Upper lobe of left lung (tissue), 5 donors: ENCODE measurements around a stretch of chr12.

DNA sequence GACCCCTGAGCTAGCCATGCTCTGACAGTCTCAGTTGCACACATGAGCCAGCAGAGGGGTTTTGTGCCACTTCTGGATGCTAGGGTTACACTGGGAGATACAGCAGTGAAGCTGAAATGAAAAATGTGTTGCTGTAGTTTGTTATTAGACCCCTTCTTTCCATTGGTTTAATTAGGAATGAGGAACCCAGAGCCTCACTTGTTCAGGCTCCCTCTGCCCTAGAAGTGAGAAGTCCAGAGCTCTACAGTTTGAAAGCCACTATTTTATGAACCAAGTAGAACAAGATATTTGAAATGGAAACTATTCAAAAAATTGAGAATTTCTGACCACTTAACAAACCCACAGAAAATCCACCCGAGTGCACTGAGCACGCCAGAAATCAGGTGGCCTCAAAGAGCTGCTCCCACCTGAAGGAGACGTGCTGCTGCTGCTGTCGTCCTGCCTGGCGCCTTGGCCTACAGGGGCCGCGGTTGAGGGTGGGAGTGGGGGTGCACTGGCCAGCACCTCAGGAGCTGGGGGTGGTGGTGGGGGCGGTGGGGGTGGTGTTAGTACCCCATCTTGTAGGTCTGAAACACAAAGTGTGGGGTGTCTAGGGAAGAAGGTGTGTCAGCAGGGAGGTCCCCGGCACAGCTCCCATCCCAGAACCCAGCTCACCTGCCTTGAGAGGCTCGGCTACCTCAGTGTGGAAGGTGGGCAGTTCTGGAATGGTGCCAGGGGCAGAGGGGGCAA, 50.1 kb upstream of the IQSEC3 start:
- PRO-cap, 2 experiments = no peak in any of the 2 experiments
- RAMPAGE, long total RNA, 4 experiments = start-site peak on the minus strand in 1 of 4 experiments, centred at position 482 of the sequence, 11 reads per replicate

DNA sequence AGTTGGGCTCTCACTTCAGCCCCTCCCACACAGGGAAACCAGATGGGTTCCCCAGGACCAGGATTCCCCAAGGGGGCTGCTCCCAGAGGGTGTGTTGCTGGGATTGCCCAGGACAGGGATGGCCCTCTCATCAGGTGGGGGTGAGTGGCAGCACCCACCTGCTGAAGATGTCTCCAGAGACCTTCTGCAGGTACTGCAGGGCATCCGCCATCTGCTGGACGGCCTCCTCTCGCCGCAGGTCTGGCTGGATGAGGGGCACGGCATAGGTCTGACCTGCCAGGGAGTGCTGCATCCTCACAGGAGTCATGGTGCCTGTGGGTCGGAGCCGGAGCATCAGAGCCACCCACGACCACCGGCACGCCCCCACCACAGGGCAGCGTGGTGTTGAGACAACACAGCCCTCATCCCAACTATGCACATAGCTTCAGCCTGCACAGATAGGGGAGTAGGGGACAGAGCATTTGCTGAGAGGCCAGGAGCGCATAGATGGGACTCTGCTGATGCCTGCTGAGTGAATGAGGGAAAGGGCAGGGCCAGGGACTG, 39.9 kb upstream of the IQSEC3 start:
- PRO-cap, 2 experiments = no peak in any of the 2 experiments
- RAMPAGE, long total RNA, 4 experiments = no peak in any of the 4 experiments

DNA sequence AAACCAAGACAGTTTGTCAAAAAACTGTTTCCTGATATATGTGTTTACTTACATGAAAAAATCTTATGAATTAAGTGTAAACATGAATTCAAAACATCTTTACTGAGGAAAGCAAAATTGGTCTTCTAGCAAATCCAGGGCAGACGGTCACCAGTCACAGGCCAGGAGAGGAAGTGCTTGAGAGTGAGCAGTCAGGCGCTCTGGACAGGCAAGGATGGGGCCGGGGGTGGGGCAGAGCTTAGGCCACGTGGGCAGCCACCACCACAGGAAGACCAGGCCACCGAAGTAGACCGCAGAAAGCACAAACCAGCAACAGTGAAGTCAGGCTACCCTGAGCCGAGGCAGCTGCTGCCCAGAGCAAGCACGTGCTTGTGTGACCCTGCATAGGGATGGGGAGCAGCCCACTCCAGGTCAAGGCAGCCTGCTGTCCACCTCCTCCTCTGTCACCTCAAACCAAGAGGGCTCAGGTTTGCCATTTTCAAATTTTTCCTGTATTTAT, 33.5 kb downstream of the SLC6A12 start:
- PRO-cap, 2 experiments = peak in 1 of 2 experiments; most common plus-strand start position 315 of the sequence (in 1); most common minus-strand start position 175 of the sequence (in 1)
- RAMPAGE, long total RNA, 4 experiments = no peak in any of the 4 experiments

- PRO-cap, 2 experiments = no peak in any of the 2 experiments
- RAMPAGE, long total RNA, 4 experiments = no peak in any of the 4 experiments
Observed at GRCh38 chr12:203408-204018, 10.4 kb downstream of the SLC6A12 start.

DNA sequence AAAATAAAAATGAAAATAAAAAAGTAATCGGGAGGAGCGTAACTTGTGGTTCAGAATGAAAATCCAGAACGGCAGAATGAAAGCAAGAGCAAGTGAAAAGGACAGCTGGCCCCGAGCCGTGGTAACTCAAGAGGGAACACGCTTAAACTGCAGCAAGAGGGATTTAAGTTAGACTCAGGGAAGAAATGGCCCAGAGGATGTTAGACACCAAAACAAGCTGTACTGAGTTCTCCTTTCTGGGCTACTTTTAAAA, 1.5 kb downstream of the SLC6A12 start:
- PRO-cap, 2 experiments = no peak in any of the 2 experiments
- RAMPAGE, long total RNA, 4 experiments = no peak in any of the 4 experiments

- PRO-cap, 2 experiments = no peak in any of the 2 experiments
- RAMPAGE, long total RNA, 4 experiments = no peak in any of the 4 experiments
Observed at GRCh38 chr12:402073-402482, 634 bp downstream of the CCDC77 start.

- PRO-cap, 2 experiments = peak in 1 of 2 experiments; most common plus-strand start chr12:562094 (in 1)
- RAMPAGE, long total RNA, 4 experiments = start-site peak on the plus strand in 2 of 4 experiments, at chr12:561940-562421 at its widest, 16 to 18 reads per replicate
Observed at GRCh38 chr12:561772-562524, 101.3 kb downstream of the NINJ2 start.

DNA sequence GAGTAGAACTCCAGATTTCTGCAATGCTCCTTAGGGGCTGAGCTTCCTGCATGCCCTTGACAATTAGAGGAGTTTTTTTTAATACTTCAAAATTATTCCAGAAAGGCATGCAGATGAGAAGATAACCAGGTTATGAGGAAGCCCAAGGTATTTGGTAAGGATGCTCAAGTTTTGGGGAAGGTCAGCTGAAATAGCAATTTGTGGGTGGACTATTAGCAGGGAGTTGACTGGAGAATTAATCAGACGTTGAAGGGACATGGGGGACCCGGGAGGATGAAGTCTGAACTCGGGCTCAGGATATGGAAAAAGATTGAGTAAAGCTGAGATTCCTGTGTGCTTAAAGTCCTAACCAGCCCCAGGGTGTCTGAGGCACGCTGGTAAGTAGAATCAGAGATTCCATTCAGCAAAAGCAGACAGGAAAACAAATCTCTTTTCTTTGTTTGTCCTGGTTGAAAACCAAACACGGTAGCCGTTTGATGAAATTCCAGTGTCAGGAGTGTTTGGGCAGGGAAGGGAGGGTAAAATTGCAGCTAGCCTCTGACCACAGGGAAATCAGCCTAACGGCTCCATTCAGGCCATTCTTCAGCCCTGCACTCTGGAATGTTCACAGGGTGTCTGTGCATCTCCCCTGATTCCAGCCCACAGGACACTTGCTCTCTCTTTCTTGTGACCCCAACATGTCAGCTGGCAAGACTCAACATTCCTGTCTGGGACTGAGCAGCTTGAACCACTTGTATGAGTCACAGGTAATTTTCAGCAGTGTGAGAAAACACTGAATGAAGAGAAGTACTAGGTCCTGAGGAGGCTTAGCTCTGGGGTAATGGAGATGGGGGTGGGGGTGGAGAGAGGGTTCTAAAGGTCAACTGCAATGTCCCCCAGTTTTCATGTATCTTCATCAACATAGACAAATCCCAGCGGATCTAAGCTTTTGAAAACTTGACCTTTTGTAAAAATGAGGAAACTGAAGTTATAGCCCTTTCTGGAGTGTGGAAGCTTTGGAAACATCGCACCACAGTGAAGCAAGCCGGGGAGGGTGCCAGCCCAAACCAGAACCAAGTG, 31.0 kb downstream of the NINJ2 start:
- PRO-cap, 2 experiments = no peak in any of the 2 experiments
- RAMPAGE, long total RNA, 4 experiments = no peak in any of the 4 experiments

GRCh38 chr12:663733-664130, 487 bp upstream of the NINJ2 start:
- PRO-cap, 2 experiments = no peak in any of the 2 experiments
- RAMPAGE, long total RNA, 4 experiments = no peak in any of the 4 experiments

- PRO-cap, 2 experiments = no peak in any of the 2 experiments
- RAMPAGE, long total RNA, 4 experiments = no peak in any of the 4 experiments
Observed at GRCh38 chr12:666656-667174, 3.5 kb upstream of the NINJ2 start.

GRCh38 chr12:750860-751499, 1.4 kb upstream of the WNK1 start:
- PRO-cap, 2 experiments = peak in 2 of 2 experiments; most common plus-strand start chr12:751278 (in 2); most common minus-strand start chr12:751271 (in 2)
- RAMPAGE, long total RNA, 4 experiments = no peak in any of the 4 experiments

GRCh38 chr12:816552-817091, 64.2 kb downstream of the WNK1 start:
- PRO-cap, 2 experiments = no peak in any of the 2 experiments
- RAMPAGE, long total RNA, 4 experiments = no peak in any of the 4 experiments

DNA sequence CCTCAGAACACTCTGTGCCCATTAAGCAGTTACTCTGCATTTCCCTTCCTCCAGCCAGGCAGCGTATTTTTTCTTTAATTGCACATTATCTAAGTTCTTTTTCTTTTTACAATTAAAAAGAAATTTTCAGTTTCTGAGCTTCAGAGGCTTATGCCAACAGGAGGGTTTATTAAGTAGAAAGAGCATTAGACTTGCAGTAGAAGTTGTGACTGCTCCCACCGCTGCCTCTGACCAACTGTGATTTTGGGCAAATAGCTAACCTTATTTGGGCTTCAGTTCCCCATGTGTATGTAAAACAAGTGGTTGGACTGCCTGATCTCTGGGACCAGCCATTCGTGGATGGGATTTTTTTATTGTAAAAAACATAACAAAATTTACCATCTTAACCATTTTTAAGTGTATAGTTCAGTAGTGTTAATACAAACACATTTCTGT, 65.8 kb downstream of the WNK1 start:
- PRO-cap, 2 experiments = no peak in any of the 2 experiments
- RAMPAGE, long total RNA, 4 experiments = no peak in any of the 4 experiments

GRCh38 chr12:860919-861418, 88.5 kb downstream of the RAD52 start:
- PRO-cap, 2 experiments = no peak in any of the 2 experiments
- RAMPAGE, long total RNA, 4 experiments = no peak in any of the 4 experiments

DNA sequence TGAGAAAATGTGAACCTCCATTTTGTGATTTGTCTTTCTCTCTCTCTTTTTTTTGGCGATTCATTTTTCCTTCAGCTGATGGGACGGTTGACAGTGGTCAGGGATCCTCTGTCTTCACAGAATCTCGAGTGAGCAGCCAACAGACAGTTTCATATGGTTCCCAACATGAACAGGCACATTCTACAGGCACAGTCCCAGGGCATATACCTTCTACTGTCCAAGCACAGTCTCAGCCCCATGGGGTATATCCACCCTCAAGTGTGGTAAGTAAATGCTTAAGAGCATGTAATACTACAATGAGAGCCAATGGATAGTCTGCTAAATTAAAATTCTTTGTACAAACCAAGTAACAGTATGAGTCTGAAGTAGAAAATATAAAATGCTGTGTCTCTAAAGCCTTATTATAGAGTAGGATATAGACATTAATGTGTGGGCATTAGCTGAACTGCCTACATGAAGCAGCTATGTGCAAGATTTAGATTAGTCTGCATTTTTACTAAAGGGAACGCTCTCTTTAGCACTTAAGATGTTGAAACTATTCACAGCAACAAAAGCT, 87.4 kb downstream of the RAD52 start:
- PRO-cap, 2 experiments = no peak in any of the 2 experiments
- RAMPAGE, long total RNA, 4 experiments = no peak in any of the 4 experiments

GRCh38 chr12:991463-992167, 592 bp downstream of the ERC1 start:
- PRO-cap, 2 experiments = no peak in any of the 2 experiments
- RAMPAGE, long total RNA, 4 experiments = no peak in any of the 4 experiments

DNA sequence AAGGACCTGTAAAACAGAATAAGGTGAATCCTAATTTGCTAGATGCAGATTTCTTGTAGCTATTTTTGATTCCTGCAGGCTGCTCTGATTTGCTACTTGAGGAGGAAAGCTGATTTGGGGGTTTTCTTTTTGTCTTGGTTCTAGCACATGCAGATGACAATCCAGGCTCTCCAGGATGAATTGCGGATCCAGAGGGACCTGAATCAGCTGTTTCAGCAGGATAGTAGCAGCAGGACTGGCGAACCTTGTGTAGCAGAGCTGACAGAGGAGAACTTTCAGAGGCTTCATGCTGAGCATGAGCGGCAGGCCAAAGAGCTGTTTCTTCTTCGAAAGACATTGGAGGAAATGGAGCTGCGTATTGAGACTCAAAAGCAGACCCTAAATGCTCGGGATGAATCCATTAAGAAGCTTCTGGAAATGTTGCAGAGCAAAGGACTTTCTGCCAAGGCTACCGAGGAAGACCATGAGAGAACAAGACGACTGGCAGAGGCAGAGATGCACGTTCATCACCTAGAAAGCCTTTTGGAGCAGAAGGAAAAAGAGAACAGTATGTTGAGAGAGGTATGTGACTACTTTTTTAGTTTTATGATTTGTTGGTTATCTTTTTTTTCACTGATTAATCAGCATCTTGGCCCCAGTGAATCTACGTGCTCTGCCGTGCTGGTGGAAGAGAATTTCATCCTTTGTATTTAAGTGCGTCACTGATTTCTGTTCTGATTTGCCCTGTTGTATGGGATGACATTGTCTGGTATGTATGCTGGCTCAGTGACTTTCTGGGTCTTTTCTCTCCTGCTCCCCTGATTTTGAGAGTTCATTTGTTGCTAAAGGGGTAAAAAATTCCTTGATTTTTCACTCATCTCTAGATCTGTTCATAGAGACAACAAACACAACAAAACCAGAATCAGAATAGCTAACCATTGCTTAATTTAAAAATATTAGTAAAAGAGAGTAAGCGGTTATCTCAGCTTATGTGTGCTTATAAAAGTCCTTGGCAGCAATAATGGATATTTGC, 92.3 kb downstream of the ERC1 start:
- PRO-cap, 2 experiments = no peak in any of the 2 experiments
- RAMPAGE, long total RNA, 4 experiments = start-site peak on the plus strand in 2 of 4 experiments, centred at positions 381 to 552 of the sequence, 19 to 85 reads per replicate

GRCh38 chr12:1115677-1116286, 124.8 kb downstream of the ERC1 start:
- PRO-cap, 2 experiments = no peak in any of the 2 experiments
- RAMPAGE, long total RNA, 4 experiments = start-site peak on the plus strand in 3 of 4 experiments, at chr12:1115905-1116031 at its widest, 67 to 116 reads per replicate

- PRO-cap, 2 experiments = no peak in any of the 2 experiments
- RAMPAGE, long total RNA, 4 experiments = start-site peak on the plus strand in 3 of 4 experiments, at chr12:1141706-1141780 at its widest, 59 to 66 reads per replicate
Observed at GRCh38 chr12:1141577-1141851, 150.5 kb downstream of the ERC1 start.

DNA sequence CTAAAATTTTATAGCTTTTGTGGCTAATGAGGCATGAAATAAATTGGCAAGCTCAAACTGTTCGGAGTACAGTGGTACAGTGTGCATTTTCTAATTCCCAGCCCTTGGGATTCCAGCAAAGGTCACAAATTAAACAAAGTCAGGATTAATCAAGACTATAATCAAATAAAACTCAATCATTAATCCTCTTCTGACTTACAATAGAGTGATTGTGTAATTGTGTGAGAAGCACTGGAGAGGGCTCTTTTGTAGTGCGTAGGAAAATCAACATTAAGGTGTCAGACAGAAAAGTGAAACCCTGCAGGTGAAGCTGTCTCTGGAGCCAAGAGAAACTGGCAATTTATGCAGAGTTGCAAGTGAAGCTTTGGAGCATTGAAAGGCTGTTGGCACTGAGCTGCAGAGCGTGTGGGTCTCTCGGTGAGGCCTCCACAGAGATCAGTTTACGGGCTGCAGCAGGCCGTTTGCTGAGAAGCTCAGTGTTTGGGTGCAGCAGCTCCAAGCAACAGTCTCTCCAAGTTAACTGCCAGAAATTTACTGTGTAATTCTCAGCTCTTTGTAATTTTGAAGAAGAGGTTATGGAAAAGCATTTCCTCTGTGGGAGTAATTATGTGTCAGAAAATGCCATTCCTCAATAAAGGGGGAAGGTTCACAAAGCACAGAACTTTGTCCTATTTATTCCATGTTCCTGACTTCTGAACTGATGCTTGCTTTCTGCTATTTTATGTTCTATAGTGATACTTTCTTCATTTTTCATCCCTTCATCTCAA, 275.8 kb downstream of the FBXL14 start:
- PRO-cap, 2 experiments = no peak in any of the 2 experiments
- RAMPAGE, long total RNA, 4 experiments = no peak in any of the 4 experiments